Kidney (tissue), 2 donors: ENCODE measurements around the genes RAPGEF5, IL6 and NPY.

DNA sequence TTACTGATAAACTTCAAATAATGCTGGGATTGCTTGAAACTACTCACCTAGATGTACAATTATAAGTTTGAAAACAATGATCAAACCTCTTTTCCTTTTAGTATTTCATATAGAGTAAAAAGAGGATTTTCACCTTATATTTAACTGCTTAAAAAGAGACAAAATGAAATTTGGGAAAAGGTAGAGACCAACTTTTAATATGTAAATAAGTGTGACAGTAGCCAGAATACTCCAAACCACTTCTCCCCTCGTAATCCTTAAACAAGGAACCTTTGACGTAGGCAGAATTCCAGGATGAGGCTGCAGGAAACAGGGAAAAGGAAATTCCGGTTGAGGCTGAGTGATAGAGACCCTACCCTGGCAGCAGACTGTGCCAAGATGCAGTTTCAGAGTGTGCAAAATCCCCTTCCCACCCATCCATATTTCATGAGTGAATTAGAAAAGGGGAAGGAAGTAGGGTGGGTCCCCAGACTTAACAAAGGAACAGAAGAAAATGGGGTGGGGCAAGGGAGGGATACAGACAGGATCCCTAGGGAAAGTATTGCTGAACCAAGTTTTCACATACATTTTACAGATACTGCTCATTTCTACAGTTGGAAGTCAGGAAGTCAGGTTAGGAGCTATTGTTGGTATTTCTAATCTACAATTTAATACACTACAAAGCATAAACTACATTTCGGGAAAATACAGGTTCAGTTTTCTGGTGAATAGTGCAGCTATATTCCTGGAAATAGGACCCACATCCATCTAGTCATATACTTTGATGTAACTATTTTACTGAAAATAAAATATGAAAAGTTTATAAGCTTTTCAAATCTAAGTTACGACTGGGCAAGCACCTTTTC is 142.9 kb downstream of the RAPGEF5 start:
- PRO-cap: no peak
- RRBS: no CpG with 5 or more reads among the region's 5 CpGs

GRCh38 chr7:22217071-22217605 is 139.8 kb downstream of the RAPGEF5 start:
- PRO-cap: no peak
- RRBS: no CpG with 5 or more reads among the region's 4 CpGs

- PRO-cap: unidirectional peak, minus-strand start at chr7:22221010; unidirectional peak, minus-strand start at chr7:22221102
- RRBS: no CpG with 5 or more reads among the region's 6 CpGs
Observed at GRCh38 chr7:22220748-22221459, 136.1 kb downstream of the RAPGEF5 start.

DNA sequence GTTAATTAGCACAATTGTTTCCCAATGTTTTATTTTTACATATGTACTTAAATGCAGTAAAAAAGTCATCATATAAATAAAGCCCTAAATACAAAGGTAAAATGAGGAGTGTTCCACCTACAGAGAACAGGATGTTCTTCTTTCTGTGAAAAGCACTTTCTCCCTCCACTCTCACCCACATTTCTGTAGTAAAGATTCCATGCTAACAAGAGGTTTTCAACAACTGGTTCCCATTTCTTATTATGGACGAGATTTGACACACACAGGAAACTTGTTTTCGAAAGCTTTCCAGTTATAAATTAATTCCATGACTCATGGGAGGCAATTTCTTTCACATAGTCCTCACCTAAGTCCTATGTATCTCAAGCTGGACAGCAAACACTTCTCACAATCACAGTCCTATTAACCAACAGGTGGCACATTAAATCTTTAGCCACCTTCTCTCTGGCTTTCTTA is 24.6 kb downstream of the RAPGEF5 start:
- PRO-cap: no peak
- RRBS: no CpG with 5 or more reads among the region's 2 CpGs

DNA sequence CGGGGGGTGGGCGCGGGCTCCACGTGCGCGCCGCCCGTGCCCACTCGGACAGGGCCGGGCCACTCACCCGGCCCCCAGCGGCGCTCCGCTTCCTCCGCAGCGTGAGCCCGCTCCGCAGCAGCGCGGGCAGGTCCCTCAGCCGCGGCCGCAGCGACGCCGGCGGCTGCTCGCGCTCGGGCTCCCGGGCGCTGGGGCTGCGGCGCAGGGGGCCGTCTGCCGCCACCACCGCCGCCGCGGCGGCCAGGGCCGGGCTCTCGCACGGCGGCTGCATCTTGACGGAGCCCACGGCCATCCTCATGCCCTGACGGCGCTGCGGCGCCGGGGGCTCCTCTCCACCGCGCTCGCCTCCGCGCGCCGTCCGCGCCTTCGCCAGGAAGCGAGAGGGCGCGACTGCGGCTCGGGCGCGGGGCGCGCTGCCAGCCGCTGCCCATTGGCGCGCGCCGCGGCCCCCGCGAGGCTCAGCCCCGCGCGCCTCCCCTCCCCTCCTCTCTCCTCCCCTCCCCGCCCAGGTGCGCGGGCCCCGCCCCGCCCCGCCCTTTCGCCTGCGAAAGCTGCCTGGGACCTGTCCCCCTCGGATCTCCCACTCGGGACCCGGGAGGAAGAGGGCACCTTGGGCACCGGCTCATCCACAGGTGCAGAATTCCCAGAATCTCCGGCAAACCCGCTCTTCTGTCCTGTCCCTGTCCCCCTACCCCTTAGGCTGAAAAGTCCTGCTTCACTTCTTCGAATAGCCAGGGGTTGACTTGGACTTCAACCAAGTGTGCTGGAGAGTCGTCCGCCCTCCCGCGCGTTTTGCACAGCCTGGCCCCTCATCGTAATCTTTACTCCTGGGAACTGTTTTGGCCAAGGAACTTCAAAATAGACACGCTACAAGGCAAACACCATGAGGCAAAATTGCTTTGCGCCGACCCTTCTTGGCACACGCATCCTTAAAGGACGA is at the start of gene RAPGEF5:
Gene RAPGEF5, minus strand, starts transcription at position 392 of the 940 bp plus-strand sequence.
- PRO-cap: bidirectional peak, plus-strand start at position 583 of the sequence, minus-strand start at position 368 of the sequence
- RRBS: 2% methylated on average over 45 of the region's 108 CpGs

GRCh38 chr7:22433116-22433385 is 66.9 kb downstream of the STEAP1B start:
- PRO-cap: no peak
- RRBS: no CpG with 5 or more reads among the region's 1 CpG

GRCh38 chr7:22445046-22445972 is 54.7 kb downstream of the STEAP1B start:
- PRO-cap: bidirectional peak, plus-strand start at chr7:22445524, minus-strand start at chr7:22445478
- RRBS: no CpG with 5 or more reads among the region's 17 CpGs

DNA sequence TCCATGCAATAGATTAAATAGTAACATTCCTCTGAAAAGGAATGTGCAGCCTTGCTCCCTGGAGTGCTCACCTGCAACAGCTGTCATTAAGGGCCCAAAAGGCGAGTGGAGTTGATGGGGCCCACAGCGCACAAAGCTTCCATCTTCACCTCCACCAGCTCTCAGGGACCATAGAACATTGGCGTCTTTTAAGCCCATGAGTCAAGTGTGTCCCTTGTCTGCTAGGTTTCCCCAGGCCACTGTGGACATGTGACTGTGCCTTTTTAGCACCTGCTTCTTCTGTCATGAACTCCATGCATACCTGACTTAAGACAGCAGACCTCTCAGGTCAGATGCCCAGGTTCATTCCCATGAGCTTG is 57.9 kb upstream of the IL6 start:
- PRO-cap: no peak
- RRBS: no CpG with 5 or more reads among the region's 3 CpGs

GRCh38 chr7:22726755-22727987 is at the start of gene IL6:
Gene IL6, plus strand, starts transcription at chr7:22727200.
- PRO-cap: no peak
- RRBS: no CpG with 5 or more reads among the region's 33 CpGs

DNA sequence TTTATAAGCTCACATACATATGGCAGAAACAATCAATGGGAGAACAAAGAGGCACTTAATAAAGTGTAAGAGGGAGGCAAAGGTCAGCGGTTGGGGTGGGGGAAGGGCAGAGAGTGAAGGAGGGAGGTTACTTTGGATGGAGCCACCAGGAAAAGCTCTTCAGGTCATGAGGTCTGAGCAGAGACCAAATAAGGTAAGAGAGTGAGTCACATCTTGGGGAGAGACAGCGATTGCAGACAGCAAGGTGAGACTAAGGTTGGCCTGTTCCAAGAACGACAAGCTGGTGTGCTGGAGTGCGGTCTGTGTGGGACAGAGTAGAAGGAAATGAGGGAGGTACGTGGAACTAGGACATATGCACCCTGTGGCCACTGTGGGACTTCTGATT is 74.3 kb upstream of the TOMM7 start:
- PRO-cap: no peak
- RRBS: no CpG with 5 or more reads among the region's 5 CpGs

DNA sequence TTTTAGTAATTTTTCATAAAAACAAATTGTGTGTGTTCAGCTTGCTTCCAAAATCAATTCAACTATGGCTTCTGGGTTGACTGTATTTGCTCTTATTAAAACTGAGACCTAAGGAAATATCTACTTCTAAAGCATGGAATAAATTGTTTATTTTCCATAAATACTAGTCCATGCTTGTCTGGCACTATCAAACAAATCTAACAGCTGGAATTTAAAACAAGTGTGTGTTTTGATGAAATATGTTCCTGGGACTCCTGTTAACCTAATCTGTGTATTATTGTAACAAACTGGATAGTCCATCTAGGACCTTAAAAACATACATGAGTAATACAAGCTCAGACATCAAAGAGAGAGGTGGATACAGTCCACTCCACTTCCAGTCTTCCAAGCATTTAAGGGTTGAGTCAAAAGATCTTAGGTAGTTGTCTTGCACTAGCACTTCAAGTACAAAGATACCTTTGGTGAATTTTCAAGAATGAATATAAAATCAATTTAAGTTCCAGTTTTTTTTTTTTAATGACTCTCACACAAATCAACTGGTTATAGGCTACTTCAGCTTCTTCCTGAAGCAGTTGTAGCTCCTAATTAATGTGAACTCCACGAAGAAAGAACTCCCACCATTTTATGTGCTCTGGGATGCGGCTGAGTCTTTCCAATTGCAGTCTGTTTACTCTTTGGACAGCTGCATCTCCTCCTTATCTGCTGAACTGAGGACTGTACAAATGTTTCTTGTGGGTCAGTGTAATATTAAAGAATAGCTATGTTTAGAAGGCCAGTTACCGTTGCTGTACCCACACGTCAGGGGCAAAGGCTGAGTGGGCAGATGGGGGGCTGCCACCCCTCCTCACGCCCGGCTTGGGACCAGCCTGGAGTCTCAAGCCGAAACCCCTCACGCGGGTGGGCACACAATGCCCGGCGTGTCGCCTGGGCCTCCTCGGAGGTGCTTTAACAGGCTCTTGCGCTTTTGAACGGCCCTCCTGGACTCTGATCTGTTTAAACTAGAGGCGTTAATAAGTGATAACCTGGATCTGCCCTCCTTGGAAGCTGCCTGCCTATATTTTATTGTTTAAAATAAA is 2.8 kb upstream of the IGF2BP3 start:
- PRO-cap: no peak
- RRBS: 14% methylated on average over 5 of the region's 16 CpGs

- PRO-cap: no peak
- RRBS: no CpG with 5 or more reads among the region's 10 CpGs
Observed at GRCh38 chr7:23524956-23526055, 6.5 kb downstream of the TRA2A start.

DNA sequence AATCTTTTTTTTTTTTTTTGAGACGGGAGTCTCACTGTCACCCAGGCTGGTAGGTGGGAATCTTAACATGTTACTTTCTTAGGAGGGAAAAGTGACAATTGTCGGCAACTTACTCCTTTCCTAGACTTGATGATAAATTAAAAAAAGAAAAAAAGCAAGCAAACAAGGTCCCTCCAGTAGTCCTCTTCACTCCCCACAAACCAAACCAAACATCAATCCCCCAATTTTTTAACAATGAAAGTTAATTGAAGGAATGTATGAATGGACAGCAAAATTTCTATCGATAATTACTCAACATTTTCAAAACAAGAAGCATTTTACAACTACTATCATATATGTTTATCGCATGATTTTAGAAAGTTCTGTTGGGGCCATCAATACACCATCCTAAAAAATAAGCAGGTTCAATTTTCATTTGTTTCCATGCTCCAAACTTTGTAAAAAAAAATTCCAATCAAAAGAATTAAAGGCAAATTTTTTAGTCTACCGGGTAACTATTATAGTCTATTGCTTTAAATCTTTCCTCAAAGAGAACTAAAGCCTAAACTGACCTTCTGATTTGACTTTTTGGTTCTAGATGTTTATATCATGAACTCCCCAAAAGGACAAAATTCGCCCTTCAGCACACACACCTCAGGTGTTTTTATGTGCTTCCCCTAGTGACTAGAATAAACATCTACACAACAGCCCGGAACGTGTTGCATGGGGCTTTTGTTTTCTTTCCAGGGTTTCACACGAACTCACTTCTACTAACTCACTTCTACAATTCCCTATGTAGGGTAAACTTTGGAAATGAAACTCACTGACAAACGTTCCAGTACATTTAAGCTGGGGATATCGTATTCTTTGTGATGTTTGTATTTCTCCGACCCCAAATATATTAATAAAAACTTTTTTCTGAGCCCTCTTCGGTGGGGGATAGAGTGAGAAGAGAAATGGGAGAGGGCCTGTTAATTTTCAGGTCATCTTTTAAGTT is 1.6 kb downstream of the TRA2A start:
- PRO-cap: unidirectional peak, plus-strand start at position 714 of the sequence
- RRBS: no CpG with 5 or more reads among the region's 13 CpGs

GRCh38 chr7:23532315-23532591 is 472 bp upstream of the TRA2A start:
- PRO-cap: no peak
- RRBS: 16% methylated on average over 6 of the region's 13 CpGs

- PRO-cap: no peak
- RRBS: no CpG with 5 or more reads among the region's 7 CpGs
Observed at GRCh38 chr7:23696910-23697465, 13.0 kb upstream of the STK31 start.

- PRO-cap: no peak
- RRBS: no CpG with 5 or more reads among the region's 1 CpG
Observed at GRCh38 chr7:23759955-23760581, 50.0 kb downstream of the STK31 start.

- PRO-cap: no peak
- RRBS: 9% methylated on average over 10 of the region's 70 CpGs
Observed at GRCh38 chr7:24283350-24284337, at the start of gene NPY. Gene NPY, plus strand, starts transcription at chr7:24284190.

- PRO-cap: no peak
- RRBS: no CpG with 5 or more reads among the region's 1 CpG
Observed at GRCh38 chr7:24663518-24663915, 90.3 kb downstream of the PALS2 start.

DNA sequence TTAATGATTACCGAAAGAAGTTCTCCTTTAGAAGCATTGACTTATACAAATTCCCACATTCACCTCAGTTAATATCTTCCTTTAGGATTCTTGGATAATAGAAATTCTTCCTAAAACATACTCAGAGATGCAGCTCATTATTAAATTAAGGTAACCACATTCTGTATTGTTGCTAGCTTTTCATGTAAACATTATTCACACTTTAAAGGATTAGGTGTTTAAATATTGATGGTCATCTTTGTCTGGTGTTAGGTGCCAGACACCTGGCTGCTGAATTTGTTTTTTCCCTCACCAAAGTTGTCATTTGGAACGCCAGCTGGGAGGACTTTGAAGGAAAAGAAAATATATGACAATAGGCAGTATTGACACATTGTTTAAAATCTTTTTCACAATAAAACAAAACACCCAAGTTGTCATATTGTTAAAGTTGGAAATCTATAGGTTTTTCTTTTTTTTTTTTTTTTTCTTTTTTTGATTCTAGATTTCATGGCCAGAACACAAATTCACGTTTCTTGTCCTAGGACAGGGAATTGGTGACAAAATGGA is 68.1 kb downstream of the GSDME start:
- PRO-cap: no peak
- RRBS: no CpG with 5 or more reads among the region's 3 CpGs

- PRO-cap: no peak
- RRBS: no CpG with 5 or more reads among the region's 4 CpGs
Observed at GRCh38 chr7:24882912-24883877, 96.8 kb downstream of the OSBPL3 start.